AG09309 (cell line): ENCODE results near the gene CNTLN.

DNA sequence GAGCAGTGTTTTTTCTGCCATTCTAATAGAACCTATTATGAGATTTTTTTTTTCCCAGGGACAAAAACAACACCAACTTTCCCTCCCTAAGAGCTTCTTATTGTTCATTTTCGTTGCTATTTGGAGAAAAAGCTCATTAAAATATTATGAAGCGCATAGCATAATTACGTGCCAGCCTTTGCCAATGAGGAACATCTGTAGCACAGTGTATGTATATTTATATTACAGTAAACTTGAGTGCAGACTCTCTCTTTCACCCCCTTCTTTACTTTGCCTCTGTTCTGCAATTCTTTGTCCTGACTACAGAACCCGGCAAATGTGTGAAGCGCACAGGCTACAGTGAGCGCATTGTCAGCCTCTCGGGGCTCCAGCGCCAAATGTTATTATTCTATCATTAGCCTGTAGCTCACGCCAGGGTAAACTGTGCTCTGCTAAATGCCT is 163.8 kb upstream of the MPDZ start:
- RRBS: no CpG with 5 or more reads among the region's 9 CpGs

GRCh38 chr9:14026885-14027602 is 286.9 kb downstream of the NFIB start:
- RRBS: no CpG with 5 or more reads among the region's 6 CpGs

GRCh38 chr9:14086867-14087599 is 226.9 kb downstream of the NFIB start:
- RRBS: no CpG with 5 or more reads among the region's 3 CpGs

GRCh38 chr9:14270671-14271245 is 43.2 kb downstream of the NFIB start:
- RRBS: no CpG with 5 or more reads among the region's 5 CpGs

GRCh38 chr9:14294363-14295142 is 19.4 kb downstream of the NFIB start:
- RRBS: no CpG with 5 or more reads among the region's 11 CpGs

DNA sequence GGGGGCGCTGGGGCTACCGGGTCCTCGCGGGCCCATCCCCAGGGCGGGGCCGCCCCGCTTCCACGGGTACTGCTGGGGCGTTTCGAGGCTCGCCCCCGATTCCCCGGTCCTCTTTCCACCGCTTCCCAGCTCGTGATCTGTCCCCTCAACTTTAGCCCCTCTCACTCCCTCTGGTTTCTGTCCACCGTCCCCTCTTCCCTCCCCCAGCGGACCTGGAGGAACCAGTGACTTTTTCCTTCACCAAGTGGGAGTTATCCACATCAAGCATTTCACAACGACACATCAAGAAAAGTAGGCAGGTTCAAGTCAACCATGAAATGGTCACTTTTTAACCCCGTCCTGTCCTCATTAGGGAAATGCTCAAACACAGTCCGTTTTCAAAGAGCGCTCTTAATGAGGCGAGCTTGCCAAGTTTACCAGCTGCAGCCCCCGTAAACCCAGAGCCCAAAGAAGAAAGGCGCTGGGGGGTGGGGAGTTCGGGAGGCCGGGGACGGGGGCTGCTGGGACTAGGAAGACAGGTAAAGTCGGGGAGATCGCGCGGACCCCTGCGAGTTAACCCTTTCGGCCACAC is 2.0 kb upstream of the NFIB start:
- RRBS: 3% methylated on average over 10 of the region's 33 CpGs

DNA sequence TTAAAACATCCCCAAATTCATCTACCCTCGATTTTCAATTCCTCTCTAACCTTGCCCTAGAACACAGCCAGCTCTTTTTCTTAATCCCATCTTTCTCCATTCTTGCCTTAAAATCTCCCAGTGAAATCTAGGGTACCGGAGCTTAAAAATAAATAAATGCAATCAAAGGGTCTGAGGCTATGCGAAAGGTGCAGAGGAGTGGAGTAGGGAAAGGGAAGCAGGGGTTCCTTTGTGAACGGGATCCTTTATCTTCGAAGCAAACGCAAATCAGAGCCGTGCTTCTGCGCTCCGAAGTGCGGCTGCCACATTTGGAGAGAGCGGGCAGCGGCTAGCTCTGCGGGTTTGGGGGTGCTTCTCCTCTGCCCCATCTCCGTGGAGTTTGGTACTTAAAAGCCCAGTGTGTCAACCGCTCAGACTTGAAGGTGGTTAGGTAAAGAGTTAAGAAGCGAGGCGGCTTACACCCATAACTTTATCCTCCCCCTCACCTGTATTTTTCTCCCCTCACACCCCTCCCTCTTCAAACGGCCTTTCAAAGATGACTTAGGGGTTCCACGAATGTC is 31.5 kb upstream of the NFIB start:
- RRBS: no CpG with 5 or more reads among the region's 19 CpGs

DNA sequence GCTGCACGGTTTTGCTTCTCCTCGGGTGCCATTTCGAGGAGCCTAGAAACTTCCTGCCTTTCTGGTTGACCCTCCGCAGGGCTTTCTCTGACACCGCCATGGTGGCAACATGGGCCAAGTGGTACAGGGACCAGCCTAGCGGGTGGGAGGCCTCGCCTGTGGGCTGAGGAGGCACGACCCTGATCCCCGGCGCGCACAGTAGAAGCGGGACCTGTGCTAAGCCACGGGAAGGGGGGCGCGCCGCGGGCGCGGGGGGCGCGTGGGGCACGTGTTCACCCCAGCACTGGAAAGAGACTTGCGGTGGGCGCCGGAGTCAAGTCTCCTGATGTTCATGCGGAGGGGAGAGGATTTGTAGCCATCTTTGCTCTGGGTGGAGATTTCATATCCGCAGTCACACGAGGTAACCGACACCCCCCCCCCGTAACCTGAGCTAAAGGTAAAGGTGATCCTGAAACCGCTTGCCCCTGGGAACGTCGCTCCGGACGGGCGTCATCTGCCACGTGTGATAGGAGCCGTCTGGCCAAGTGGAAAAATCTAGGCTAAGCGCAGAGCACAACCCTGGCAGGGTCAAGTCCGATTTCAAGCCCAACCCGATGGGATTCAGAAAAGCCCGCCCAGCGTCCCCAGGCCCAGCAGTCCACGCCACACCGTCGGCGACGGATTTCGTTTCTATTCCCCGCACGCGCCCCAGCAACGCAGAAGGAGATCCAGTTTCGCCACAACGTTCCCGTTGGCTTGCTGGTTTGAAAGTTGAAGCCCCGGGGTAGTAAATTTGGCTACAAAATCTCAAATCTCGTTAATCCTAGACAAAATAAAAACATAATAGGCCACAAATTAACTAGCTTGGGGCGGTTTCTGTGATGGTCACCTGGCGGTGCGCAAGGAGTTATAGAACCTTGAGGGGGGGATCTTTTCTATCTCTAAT is 32.2 kb upstream of the NFIB start:
- RRBS: no CpG with 5 or more reads among the region's 61 CpGs

- RRBS: 0% methylated on average over 3 of the region's 16 CpGs
Measured at GRCh38 chr9:15511188-15511443, 346 bp upstream of the PSIP1 start.

GRCh38 chr9:15513854-15514097 is 3.0 kb upstream of the PSIP1 start:
- RRBS: no CpG with 5 or more reads among the region's 7 CpGs

- RRBS: no CpG with 5 or more reads among the region's 1 CpG
Measured at GRCh38 chr9:15571529-15571793, 18.6 kb downstream of the CCDC171 start.

GRCh38 chr9:16267203-16267822 is 603.2 kb downstream of the BNC2 start:
- RRBS: no CpG with 5 or more reads among the region's 9 CpGs

- RRBS: no CpG with 5 or more reads among the region's 10 CpGs
Measured at GRCh38 chr9:16321101-16322126, 549.1 kb downstream of the BNC2 start.

- RRBS: no CpG with 5 or more reads among the region's 5 CpGs
Measured at GRCh38 chr9:16571235-16571654, 299.2 kb downstream of the BNC2 start.

GRCh38 chr9:16726569-16727546 is 143.6 kb downstream of the BNC2 start:
- RRBS: 2% methylated on average over 26 of the region's 63 CpGs

- RRBS: no CpG with 5 or more reads among the region's 5 CpGs
Measured at GRCh38 chr9:16729693-16730119, 140.8 kb downstream of the BNC2 start.

GRCh38 chr9:16868483-16869278 is 1.8 kb downstream of the BNC2 start:
- RRBS: no CpG with 5 or more reads among the region's 11 CpGs

GRCh38 chr9:17134355-17134747 is 489 bp upstream of the CNTLN start:
- RRBS: no CpG with 5 or more reads among the region's 5 CpGs

DNA sequence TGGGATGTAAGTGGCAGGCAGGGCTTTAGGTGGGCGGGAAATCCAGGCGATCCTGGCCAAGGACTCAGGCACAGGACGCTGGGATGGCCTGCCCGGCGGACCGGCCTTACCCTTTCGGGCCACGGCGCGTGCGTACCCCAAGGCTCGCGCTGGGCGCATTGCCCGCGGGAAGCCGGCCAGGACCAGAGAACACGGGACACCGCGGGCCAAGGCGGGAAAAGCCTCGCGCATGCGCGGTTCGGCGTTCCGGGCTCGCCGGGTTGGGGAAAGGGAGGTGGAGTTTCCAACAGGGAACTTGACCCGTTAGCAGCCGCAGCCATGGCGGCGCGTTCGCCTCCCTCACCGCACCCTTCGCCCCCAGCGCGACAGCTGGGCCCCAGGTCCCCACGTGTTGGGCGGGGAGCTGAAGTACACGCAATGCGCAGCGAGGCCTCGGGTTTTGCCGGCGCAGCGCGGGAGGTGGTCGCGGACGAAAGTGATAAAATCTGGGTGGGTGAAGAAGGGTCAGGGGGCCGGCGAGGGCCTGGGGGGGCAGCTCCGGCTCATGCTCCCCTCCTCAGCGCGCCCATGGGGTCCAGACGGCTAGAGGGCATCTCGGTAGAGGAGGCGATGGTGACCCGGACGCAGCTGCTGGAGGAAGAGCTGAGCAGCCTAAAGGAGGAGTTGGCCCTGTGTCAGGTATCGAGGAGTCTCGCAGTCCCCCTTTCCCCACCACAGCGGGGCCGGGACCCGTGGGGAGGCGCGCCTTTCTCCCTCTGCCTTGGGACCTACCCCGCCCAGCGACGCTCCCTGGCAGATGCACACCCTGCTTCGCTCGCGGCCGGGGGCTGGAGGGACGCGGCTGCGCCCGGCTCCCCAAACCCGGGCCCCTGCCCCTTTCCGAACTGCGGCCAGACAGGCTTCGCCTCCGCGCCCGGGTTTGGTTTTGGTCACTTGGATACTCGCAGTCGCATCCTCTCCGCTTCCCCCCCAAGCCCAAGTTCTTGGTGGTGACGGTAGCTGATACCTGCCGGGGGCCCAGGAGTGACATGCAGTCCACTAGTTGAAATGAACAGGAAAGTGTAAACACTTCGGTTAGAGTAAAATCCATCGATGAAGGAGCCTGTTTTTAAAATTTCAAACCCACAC is at the start of gene CNTLN:
TSS of gene CNTLN (plus strand) at position 293 of the 1,128 bp plus-strand sequence.
- RRBS: 2% methylated on average over 56 of the region's 95 CpGs

GRCh38 chr9:17557556-17558075 is 21.2 kb upstream of the SH3GL2 start:
- RRBS: no CpG with 5 or more reads among the region's 1 CpG